Fibroblast of villous mesenchyme (primary cell): ENCODE results near the genes CORT and CASZ1.

DNA sequence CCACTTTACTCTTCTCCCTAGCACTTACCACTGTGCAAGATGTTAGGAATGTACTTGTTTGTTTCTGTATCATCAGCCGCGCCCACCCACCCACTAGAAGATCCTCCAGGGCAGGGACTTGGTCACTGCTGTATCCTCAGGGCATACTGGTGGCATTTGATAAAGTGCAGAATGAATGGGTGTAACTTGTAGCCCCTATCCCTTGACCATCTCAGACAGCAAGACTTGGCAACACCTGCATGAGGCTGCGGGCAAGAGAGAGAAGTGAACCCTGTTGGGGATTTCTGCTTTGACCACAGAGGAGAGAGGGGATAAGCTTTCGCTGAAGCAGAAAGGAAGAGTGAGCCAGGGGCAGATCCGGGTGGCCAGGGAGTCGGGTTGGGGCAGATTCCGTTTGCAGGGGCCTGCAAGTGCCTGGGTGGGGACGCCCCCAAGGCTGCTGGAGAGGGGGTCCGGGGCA lies 25.5 kb upstream of the PIK3CD start:
- CAGE, long polyA plus RNA: no peak

GRCh38 chr1:9723801-9724587 lies 72.5 kb downstream of the PIK3CD start:
- CAGE, long polyA plus RNA: no peak

- CAGE, long polyA plus RNA: no peak
These were observed 68.7 kb downstream of the CLSTN1 start for GRCh38 chr1:9755074-9755387.

DNA sequence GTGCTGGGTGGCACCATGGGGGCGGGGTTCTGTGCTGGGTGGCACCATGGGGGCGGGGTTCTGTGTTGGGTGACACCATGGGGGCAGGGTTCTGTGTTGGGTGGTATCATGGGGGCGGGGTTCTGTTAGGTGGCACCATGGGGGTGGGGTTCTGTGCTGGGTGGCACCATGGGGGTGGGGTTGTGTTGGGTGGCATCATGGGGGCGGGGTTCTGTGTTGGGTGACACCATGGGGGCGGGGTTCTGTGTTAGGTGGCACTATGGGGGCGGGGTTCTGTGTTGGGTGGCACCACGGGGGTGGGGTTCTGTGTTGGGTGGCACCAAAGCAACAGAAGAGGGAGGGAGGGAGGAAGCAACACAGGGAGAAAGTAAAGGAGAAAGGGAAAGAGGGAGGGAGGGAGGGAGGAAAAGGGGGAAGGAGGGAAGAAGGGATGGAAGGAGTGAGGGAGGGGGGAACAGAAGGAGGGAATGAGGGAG lies 55.2 kb downstream of the CLSTN1 start:
- CAGE, long polyA plus RNA: no peak

DNA sequence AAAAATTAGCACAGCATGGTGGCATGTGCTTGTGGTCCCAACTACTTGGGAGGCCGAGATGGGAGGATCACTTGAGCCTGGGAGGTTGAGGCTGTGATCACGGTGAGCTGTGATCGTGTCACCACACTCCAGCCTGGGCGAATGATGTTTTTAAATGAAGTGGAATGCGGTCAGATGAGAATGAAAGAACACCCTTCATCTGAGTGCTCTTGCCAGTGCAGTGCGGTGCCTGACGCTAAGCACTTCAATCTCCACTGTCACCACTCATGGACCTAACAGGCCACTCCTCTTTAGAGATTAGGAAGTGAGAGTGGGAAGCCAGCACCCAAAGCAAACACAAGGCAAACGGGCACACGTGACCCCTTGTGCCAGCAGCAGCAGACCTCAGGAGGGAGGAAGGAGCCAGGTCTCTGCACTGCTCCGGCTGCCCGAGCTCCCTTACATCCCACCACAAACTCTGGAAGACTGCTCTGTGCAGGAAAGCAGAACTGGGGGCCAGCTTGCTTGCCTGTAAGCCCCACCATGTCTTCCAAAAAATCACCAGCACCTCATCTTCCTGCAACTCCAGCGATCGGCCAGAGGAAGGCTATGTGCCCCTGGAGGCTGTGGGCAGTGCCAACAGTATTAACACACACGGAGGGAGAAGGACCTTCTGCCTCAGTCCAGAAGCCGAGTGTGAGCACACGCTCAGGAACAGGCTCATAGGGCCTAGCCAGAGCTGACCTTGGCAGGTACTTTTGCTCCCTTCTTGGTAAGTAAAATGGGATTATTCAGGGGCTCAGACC lies 9.6 kb downstream of the CTNNBIP1 start:
- CAGE, long polyA plus RNA: no peak

GRCh38 chr1:9901213-9902246 lies 8.5 kb downstream of the CTNNBIP1 start:
- CAGE, long polyA plus RNA: no peak

DNA sequence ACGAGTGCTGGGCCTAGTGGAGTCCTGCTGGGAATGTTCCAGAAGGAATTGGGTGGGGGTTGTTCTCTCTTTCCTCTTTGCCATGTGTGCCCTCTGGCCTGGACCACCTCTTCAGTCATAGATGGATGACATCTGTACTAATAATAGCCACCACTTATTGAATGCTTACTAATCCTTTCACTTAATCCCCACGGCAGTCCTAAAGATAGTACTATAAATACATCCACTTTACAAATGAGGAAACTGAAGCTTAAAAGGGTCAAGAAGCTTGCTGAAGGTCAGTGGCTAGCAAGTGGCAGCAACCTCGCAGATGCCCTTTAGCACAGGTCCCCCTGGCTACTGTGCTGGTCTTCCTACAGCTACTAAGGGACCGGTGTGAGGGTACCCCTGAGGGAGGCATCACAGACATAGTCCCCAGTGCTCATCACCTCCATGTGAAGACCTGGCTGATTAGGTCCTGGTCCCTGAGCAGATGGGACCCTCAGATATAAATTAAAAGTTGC lies 55.2 kb upstream of the KIF1B start:
- CAGE, long polyA plus RNA: no peak

- CAGE, long polyA plus RNA: no peak
These were observed at the start of gene CORT for GRCh38 chr1:10449761-10450432. Gene CORT (plus strand): TSS chr1:10450031.

GRCh38 chr1:10628723-10629151 lies 154.0 kb downstream of the PEX14 start:
- CAGE, long polyA plus RNA: no peak

DNA sequence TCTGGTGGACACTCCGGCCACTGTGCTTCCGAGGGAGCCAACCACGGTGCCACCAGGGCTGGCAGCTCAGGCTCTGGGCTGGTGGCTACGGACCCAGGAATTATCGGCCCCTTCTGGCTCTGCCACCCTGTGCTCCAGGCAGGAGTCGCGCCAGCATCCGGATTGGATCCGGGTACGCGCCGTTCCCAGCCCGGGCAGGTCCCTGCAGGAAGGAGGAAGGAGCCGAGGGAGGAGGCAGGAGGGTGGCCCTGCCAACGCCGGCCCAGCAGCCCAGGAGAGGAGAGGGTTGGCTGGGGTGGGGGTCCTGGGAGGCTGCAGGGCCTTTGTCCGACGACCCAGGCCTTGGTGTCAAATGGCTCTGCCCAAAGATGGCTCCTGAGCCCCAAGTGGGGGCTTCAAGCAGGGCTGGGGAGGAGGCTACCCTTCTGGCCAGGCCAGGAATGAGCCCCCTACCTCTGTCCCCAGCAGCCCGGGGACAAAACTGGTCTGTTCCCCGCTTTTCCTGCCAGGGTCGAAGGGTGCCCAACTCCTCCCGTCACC lies 160.4 kb downstream of the CASZ1 start:
- CAGE, long polyA plus RNA: no peak

DNA sequence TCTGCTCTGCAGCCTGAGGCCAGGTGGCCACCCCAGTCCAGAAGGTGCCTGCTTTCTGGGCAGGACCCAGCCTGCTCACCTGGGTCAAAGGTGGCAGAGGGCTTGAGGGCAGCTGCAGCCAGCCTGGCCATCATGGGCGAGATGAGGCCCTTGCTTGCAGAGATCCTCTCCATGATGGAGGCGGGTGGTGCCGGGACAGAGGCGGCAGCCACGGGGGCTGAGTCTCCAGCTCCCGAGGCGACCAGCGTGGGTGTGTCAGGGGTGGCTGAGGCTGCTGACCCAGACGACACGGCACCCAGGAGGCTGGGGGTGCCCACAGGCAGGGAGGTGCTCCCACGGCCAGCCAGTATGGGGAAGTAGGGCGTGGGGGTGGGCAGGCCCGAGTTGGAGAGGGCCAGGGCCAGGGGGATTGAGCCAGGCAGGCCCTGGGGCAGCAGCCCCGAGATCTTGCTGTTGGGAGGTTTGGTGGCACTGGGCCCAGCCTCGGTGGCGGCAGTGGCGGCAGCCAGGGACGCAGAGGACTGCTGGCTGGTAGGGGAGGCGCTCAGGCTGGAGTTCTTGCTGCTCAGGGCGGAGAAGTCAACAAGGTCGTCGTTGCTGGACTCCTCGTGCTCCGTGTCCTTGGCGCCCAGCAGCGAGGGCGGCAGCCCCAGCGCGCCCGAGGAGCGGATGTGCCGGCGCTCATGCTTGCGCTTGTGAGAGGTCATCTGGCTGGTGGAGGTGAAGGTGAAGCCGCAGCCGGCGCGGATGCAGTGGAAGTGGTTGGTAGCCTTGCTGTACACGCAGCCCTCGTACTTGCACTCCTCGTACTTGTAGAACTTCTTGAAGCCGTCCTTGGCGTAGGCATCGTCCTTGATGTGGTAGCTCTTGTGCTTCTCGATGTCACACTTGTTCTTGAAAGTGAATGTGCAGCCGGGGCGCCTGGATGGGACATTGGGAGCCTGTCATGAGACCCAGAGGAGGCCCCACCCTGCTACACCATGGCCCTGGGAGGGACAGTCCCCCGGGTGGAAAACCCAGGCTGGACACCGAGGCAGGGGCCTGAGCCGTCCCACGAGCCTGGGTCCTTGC lies 142.8 kb downstream of the CASZ1 start:
- CAGE, long polyA plus RNA: no peak

DNA sequence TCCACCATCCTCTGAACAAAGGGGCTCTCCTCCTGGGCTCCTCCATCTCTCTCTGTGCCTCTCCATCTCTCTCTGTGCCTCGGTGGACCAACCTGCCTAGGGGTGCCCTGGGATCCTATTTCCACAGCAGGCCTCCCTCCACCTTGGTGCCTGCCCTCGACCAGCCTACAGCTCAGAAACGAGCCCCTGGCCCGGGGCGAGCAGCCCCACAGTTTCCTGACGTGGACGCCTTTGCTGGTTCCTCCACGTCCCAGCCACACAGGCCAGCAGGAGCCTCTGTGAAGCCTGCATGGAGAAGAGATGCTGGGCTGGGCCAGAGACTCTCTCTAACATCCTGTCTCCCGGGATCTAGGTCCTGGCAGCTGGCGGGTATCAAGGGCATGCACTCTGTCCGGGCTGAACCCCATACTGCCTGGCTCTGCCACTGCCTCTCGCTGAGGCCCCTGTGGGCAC lies 119.9 kb downstream of the CASZ1 start:
- CAGE, long polyA plus RNA: no peak

DNA sequence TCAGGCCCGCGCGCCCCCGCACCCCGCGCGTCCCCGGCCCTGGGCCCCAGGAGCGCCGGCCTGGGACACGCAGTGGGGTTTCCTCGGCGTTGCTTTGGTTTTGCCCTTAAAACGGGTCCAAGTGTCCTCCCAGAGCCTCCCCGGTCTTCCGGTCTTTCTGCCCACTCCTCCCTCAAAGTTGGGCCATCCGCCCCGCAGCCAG lies 101.3 kb downstream of the CASZ1 start:
- CAGE, long polyA plus RNA: no peak

DNA sequence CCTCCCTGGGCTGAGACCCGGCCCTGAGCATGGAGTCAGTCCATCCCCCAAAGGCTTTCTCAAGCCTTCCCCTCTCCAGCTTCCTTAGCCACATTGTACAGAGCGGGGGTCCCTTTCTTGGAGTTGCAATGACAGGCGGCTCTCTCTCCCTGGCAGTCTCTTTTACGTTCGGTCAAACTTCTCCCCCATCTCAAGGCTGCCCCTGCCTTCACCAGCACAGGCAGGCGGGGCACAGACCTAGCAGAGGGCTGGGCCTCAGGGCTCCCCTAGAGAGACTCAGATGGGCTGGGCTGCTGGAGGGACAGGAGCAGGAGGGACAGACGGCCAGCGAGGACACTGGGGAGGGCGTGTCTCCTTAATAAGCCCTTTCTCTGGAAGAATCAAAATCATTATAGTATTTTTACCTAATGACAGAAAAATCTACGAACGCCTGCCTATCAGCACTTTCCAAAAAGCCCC lies 79.6 kb downstream of the CASZ1 start:
- CAGE, long polyA plus RNA: no peak

- CAGE, long polyA plus RNA: no peak
These were observed 42.1 kb downstream of the CASZ1 start for GRCh38 chr1:10754281-10754843.

GRCh38 chr1:10776170-10776914 lies 20.1 kb downstream of the CASZ1 start:
- CAGE, long polyA plus RNA: no peak

DNA sequence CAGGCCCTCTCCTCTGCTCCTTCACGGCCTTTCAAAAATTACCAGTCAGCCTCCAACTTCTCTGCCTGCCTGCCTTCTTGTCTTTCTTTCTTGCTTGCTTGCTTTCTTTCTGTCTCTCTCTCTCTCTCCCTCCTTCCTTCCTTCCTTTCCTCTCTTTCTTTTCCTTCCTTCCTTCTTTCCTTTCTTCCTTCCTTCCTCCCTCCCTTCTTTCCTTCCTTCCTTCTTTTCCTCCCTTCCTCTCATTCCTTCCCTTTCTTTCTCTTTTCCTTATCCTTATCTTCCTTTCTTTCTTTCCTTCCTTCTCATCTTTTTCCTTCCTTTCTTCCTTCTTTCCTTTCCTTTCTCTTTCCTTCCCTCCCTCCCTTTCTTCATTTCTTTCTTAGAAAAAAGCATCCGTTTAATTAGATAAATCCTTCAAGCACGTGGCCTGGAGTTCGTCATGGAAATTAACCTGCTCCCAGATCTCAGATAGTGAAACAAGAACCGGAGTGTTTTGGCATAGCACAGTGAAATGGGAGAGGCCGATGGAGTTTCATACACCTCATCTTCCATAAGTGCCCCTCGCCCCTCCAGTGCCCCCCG lies 11.4 kb downstream of the CASZ1 start:
- CAGE, long polyA plus RNA: no peak

DNA sequence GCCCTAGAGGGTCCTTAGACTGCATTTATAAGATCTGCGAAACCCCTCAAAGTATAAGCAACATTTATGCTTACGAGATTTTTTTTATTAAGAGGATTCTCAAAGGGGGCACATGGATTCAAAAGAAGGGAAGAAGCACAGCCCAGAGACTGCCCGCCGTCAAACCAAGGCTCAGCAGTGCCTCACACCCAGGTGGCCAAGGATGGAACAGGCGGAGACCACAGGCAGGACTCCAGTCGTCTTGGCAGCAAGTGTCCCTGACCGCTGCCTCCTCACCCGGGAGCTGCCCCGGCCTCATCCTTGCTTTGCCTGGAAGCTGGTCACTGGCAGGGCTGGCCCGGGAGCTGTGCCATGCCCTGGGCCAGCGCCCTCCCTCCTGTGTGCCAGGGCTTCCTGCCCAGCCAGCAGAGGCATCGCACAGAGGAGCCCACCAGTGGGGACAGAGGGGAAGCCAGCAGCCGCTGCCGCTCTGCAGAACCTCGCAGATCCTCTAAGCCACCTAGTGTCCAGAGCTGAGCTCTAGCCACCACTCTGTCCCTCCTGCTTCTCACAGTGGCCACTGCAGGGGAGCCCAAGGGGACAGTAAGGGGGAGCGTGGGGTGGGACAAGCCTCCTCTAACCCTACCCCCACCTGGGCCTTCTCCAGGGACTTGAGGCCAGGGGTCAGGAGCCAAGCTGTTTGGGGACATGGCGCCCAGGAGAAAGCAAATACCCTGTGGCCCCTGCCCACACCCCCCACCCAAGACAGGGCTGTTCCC lies 7.8 kb downstream of the CASZ1 start:
- CAGE, long polyA plus RNA: no peak

DNA sequence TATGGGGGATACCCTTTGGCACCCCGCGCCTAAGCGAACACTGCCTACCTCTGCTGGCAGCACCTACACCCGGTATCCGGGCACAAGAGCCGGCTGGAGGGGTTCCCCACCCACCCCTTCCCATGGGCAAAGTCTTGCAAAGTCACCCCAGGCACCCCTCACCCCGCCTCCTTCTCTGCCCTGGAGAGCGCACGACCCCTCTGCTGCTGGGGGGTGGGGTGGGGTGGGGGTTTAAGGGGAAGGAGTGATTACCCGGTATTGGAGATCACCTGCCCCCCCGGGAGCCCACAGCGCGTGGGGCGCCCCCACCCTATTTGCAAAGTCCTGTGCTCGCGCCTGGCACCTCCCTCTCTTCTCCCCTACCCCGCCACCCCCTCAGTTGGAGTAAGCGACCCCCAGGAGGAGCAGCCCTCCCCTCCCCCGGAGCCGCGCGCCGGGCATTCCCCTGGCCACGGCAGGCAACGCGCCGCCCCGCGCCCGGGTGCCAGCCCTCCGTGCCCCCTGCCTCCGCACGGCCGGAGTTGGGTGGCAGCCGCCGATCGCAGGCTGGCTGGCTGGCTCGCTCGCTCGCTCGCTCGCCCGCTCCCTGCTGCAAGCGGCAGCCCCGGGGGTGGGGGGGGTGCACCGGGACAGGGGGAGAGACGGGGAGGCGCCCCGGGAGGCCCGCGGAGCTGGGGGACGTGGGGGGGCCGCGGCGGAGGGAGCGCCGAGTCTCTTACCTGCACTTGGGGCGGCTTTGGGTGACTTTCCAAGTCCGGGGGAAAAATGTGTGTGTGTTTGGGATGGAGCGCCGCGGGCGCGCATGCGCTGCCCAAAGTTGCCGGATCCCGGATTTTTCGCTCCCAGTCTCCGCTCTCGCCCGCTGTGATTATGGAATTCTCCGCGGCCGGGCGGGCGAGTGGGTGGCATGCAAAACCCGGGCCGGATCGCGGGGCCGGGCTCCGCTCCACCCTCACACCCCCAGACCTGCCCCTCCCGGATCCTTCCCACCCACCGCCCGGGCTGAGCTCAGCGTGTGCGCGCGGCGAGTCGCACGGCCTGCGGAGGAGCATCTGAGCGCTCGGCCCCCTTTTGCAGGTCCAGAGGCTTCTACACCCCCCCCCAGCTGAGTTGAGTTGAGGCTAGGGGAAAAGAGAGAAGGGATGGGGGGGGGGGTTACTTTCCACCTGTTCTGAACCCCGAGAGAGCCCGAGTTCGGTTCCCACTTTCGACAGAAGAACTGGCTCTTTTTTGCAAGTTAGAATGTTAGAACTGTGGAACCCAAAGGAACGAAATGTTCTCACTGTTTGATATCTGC lies at the start of gene CASZ1:
Gene CASZ1 (minus strand): TSS at position 802 of the 1,297 bp plus-strand sequence.
- CAGE, long polyA plus RNA: no peak

DNA sequence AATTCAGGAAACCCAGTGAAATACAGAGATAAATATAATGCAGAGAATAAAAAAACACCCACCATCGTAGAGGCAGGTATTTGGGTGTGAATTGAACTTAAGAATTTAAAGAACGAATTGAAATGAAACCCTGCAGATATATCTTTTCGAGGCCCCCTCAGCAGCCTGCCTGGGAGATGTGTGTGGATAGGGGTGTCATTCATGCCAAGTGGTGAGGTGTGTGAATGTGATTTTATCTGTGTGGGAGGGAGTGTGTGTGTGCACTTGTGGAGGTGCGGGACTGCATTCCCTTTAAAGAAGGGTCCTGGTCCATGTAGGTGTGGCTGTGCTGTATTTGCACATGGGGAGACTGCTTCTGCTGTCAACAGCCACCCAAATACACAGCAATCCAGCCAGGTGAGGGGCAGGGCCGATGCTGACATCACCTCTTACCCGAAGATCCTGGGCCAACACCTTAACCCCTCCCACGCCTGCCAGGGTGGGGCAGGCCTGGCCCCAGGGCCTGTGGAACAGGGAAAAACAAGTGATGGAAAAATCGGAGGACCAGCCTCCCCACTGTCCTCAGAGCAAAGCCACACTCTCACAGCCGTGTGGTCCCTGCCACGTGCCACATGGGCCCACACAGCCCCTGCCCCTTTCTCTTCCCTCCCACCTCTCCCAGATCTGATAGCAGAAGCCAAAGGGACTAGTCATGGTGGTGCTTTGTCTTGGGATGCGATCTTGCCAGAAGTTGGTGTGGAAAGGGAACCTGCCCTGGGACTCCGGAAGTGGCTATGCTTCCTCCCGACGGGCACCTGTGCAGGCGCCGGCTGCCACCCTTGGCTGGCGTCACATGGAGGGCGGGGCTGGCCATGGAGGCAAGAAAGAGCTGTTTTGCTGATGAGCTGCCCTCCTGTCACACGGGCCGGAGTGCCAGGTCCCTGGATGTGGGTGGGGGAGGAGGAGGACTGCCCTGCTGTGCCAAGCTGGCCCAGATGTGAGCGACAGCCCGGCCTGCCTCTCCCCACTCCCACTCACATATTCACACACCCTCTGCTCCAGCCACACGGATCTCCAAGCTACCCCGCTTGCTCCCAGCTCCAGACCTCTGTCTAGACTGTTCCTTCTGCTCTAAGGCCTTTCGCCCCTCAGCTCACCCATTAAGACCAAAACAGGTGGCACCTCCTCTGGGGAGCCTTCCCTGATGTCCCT lies 7.7 kb upstream of the CASZ1 start:
- CAGE, long polyA plus RNA: no peak